WTC11 (cell line): ENCODE results near the genes TLR7 and CA5B.

- PRO-cap = no peak
These were observed at the start of gene TLR7 for GRCh38 chrX:12866775-12867217. Gene TLR7 (plus strand): TSS chrX:12867072.

DNA sequence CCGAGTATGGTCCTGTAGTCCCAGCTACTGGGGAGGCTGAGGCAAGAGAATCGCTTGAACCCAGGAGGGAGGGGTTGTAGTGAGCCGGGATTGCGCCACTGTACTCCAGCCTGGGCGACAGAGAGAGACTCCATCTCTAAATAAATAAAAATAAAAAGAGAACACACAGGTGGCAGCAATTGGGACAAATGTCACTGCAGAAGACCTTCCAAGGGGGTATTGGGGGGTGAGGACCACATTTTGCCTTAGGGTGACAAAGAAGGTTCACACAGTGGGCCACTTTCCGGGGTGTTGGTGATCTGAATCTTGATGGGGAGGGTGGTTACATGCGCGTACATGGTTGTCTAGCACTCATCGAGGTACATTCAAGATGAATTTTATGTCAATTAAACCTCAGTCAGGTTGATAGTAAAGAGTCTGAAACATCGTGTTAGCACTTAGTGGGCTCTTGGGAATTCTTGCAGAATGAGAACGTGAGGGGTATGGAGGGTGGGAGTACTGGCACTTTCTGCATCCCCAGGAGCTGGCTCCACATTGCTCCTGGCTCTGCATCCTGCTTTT, 20.5 kb upstream of the TMSB4X start:
- PRO-cap = no peak

DNA sequence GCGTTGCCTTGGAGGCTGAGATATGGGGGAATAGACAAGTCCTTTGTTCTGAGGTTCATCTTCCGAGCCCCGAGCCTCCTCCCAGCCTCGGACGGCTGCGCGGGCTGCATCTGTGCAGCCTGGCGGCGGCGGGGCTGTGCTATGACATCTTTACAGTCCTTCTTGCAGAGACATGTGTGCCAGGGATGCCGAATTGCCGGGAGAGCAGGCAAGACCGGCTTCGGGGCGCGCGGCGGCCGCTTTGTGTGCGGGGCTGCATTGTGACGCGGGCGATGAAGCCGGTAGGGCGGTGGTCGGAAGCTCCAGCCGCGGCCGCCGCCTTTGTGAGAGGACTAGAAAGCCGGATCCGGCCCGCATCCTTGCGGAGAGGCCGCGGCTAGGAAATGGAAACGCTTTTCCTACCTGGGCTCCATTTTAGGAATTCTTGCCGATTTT, 558 bp downstream of the TMSB4X start:
- PRO-cap = bidirectional peak, plus-strand start at position 258 of the sequence, minus-strand start at position 138 of the sequence

DNA sequence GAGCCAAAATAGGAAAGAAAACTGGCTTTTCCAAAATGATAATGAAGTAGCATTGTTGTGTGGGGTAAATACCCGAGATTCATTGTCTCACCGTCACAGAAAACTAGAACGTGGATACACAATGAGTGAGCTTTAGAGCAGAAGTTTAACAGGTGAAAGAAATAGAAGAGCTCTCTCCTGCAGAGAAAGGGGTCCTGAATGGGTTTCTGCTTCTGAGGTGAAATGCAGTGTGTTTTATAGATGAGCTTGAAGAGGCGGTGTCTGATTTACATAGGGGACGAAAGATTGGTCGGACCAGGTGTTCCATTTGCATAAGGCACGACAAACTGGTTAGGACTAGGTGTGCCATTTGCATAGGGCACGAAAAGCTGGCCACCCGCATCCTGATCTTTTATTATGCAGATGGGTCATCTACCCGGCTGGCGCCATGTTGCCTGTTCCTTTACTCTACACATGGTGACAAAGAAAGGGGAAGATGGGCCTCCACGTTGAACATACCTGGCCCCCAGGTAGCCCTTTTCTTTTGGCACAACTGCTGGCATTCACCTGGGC, 118.1 kb downstream of the ATXN3L start:
- PRO-cap = bidirectional peak, plus-strand start at position 445 of the sequence, minus-strand start at position 208 of the sequence

GRCh38 chrX:13379096-13379784, 59.4 kb upstream of the ATXN3L start:
- PRO-cap = unidirectional peak, minus-strand start at chrX:13379323; unidirectional peak, minus-strand start at chrX:13379387

GRCh38 chrX:13652299-13652711, 636 bp upstream of the TCEANC start:
- PRO-cap = no peak

- PRO-cap = no peak
These were observed 9.4 kb downstream of the TRAPPC2 start for GRCh38 chrX:13724917-13725440.

- PRO-cap = no peak
These were observed 12.2 kb downstream of the OFD1 start for GRCh38 chrX:13746776-13747070.

GRCh38 chrX:13760103-13760958, 25.8 kb downstream of the OFD1 start:
- PRO-cap = no peak

GRCh38 chrX:13765669-13766390, 31.3 kb downstream of the OFD1 start:
- PRO-cap = no peak

DNA sequence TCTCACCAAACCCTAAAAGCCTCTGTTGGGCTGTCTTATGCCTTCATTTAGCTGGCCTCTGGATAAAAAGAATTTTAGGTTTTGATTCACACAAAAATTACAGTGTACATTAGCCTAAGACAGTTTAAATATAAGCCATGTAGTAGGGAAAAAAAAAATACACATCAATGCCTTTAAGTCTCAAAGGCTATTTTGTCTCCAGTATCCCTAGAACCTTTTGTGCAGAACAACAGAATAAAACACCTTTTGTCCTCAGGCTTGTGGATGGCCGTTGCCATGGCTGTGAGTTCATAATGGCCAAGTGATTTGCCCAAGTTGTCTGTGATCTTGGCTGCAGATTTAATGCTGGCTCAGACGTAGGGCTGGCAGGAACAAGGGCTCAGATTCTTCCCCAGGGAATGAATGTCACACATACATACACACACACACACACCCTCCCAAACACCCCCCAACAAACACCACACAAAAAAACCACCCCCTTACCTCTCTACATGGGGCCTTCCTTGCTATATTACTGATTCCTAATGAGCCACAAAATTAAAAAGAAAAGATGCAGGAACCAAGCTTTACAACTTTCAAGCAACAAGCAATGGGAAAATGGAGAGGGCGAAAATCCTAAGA, 25.3 kb downstream of the GPM6B start:
- PRO-cap = no peak

DNA sequence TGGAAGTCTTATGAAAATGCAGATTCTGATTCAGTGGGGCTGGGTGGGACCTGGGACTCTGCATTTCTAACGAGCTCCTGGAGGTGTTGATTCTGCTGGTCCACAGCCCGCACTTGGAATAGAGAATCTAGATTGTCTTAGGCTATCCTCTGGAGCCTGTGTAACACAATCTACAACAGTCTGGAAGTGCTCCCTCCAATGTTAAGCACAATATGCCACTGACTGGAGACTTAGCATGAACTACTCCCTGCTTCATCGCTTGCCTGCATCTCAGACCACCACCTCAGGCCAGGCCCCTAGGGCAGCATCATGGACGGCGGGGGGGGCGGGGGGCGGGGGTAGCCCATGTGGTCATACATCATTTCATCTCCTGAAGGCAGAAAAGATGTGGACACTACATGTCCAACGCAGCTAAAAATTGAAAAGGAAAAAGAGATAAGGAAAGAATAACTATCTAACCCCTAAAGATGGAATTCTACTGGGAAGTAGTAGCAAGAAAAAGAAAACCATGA, 12.7 kb downstream of the GPM6B start:
- PRO-cap = no peak

- PRO-cap = no peak
These were observed 89.2 kb upstream of the GPM6B start for GRCh38 chrX:13906087-13906553.

GRCh38 chrX:14926503-14926993, 53.3 kb downstream of the MOSPD2 start:
- PRO-cap = no peak

GRCh38 chrX:15310079-15310668, 5.3 kb downstream of the ASB11 start:
- PRO-cap = no peak

GRCh38 chrX:15737759-15738403, at the start of gene CA5B:
Gene CA5B (plus strand): TSS chrX:15738270.
- PRO-cap = bidirectional peak, plus-strand start at chrX:15738278, minus-strand start at chrX:15737929; unidirectional peak, plus-strand start at chrX:15738335

DNA sequence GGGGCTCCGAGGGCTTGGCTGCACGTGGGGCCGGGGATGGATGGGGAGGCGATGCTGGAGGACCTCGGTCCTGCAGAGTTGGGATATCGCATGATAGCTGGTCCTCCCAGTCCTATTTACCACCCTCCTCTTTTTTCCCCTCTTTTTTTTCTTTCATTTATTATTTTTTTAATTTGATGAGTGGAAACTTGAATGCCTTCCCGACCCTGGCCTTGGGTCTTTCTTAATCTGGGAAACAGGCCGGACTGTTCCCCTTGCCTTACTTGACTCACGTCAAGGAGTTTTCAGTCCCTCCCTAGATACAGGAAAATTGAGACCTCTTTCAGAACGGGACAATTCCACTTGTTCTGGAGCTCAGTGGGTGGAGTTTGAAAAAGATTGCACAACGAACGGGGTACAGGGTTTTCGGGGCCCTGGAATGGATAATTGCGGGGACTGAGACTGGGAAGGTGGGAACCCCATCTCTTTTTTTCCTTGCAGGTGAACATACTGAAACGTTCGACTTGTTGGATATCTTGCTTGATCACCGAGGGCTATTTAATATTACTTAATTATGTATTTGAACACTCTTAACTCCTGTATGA, 1.1 kb downstream of the TXLNG start:
- PRO-cap = no peak

DNA sequence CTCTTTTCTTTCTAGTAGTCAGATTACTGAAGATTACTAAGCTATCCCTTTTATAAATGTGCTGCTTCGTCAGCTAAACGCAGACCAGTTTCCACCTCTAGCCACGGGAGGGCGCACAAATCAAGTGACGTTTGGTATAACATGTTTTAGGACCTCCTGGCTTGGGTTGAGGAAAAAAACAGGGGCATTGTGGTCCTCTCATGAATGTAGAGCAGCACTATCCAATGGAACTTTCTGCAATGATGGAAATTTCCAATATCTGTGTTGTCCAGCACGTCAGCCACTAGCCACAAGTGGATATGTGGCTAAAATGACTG, 13.1 kb upstream of the RBBP7 start:
- PRO-cap = no peak

DNA sequence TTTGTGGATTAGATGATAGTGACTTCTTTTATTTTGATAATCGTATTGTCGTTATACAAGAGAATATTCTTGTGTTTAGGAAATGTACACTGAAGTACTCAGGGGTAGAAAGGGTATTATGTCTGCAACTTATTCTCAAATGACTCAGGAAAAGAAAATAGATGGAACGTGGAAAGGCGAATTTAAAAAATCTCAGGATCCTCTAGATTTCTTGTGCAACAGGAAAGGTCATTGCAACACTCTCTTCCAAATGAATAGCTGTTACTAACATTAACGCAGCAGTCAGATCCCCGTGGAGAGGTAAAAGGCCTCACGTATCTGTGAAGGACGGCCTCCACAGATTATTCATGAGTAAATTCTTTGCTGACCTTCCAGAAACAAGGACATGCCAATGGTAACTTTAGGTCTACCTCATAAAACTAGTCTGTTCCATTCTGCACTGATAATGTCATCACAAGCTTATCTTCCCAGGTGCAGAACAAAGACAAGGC, 16.2 kb upstream of the REPS2 start:
- PRO-cap = no peak

DNA sequence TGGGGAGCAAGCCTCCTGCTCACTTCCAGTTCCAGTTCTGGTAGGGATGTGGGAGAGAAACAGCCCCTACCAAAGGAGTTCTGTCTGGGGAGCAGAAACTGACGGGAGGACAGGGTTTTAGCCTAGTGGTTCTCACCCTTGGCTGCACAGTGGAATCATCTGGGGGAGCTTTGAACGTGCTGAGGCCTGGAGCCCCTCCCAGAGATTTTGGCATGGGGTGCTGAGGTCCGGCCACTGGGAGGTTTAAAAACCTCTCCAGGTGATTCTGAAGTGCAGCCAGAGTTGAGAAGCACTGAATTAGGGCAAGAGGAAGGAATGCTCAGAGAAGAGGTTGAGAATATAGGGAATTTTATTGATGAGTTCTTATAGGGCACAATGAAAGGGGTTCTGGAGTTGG, 162.6 kb downstream of the REPS2 start:
- PRO-cap = no peak